ENCODE measurements around a stretch of chr4.

DNA sequence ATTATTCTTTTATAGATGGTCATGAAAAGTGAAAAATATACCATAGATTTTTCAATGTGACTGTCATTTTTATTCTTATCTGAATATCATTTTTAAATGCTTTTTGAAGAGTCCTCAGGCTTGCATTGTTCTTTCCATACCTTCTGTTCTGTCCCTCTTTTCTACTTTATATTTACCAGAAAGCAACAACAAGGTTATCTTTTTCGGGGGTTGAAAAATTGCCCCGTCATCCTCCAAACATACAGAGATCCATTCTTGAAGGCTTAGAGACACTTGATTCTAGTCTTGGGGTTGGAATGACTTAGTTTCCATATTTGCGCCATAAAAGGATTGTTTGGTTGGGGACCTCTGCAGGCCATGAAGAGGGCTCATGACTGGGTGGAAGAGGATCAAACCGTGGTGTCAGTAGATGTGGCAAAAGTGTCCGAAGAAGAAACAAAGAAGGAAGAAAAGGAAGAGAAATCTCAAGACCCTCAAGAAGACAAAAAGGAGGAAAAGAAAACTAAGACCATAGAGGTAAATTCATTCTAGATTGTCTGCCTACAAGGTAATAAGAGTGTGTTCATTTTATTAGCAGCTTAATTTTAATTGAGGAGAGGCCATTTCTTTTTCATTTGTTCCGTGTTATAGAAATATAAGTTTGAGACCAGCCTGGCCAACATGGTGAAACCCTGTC is 63.6 kb downstream of the FAM114A1 start:
- PRO-cap = no peak

GRCh38 chr4:39037408-39038023 is 5.3 kb upstream of the TMEM156 start:
- PRO-cap = no peak

- PRO-cap = no peak
These were observed 13.8 kb upstream of the KLHL5 start for GRCh38 chr4:39048209-39048681.

GRCh38 chr4:39096479-39097111 is 34.6 kb downstream of the KLHL5 start:
- PRO-cap = no peak

GRCh38 chr4:39340941-39341224 is 25.3 kb downstream of the RFC1 start:
- PRO-cap = no peak

DNA sequence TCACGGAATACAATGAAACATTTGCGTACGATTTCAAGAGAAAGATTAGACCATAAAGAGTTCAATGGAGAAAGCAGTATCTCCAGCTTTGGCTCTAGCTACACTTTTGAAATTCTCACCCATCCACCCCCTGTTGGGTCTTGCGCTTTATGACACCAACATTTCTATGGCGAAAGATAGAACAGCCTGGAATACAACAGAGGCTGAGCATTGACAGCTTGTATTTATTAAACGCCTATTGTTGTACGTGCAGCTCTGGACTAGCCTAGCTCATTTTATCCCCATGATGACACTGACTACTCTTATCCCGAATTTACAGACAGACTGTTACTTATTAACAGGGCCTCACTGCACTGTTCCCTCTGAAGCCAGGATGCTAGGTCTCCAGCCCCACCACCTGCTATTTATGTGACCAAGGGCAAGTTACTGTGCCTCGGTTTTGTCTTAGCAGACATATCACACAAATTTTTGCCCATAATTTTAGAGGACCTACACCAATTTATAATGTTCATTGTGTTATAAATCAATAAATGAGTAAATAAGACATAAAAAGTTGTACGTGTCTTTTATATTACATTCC is 1.0 kb upstream of the RFC1 start:
- PRO-cap = no peak

- PRO-cap = no peak
These were observed 3.7 kb downstream of the KLB start for GRCh38 chr4:39410300-39411016.

DNA sequence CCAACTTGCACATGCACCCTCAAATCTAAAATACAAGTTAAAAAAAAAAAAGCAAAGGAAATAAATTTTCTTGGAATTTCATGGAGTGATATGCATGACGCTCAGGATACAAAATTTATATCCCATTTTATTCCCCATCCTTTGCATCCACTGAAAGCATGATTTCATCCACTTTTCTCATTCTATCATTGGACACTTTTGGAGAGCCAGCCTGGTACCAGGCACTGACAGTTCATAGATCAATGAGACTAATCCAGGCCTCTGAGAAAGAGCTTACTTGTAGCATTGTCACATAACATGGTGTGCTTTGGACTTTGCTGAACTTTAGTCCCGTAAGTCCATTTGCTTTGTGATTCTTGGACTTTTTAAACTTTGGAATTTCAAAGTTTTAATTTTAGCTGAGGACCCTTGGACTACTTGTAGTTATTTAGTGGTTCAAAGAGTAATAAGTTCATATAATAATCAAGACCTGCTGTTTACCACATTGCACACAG is 11.5 kb downstream of the LIAS start:
- PRO-cap = no peak

- PRO-cap = no peak
These were observed 6.0 kb downstream of the UGDH start for GRCh38 chr4:39521244-39521674.

- PRO-cap = no peak
These were observed 706 bp downstream of the UGDH start for GRCh38 chr4:39526611-39526855.

DNA sequence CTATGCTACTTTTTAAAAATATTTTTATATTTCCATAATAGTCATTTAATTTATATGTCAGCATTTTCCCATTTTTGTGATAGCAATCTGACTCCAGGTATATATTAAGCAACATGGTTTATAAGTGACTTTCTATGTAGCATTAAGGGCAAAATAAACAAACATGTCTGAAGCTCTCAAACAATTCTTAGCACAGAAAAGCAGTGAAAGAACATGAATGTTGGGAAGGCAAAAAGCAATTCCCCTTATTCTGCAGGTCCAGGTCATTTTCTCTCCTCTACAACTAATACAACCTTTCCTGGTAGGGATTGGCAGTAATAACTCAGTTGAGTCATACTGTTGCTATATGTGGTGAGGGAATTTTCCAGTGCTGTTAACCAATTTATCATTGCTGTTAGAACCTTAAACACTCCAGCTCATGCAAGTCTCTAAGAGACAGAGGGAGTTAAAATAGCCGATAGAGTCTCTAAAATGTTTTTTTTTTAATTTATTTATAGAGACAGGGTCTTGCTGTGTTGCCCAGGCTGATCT is 24.0 kb downstream of the SMIM14 start:
- PRO-cap = no peak

- PRO-cap = no peak
These were observed 73.0 kb downstream of the UBE2K start for GRCh38 chr4:39770884-39771295.

DNA sequence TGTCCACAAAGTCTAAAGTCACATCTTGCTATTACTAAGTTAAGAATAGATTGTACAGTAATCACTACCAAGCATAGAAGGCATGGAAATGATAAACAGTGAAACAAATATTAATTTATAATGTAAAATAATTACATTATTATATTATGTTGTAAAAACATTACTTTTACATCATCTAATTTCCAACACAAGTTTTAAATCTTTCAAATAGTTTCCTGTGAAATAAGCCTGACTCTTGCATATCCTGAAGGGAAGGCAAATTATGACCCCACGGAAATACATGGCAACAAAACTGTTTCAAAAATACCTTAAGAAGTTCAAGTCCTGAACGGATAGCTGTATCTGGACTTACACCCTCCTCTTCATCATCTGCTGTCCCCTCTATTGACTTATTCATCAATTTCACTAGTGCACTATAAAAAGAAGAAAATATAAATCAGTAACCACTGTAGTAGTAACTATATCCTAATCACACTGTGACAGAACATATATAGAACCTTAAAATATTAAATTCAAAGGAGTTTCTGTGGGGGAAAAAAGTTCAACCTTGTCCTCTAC is 98.2 kb downstream of the PDS5A start:
- PRO-cap = no peak

DNA sequence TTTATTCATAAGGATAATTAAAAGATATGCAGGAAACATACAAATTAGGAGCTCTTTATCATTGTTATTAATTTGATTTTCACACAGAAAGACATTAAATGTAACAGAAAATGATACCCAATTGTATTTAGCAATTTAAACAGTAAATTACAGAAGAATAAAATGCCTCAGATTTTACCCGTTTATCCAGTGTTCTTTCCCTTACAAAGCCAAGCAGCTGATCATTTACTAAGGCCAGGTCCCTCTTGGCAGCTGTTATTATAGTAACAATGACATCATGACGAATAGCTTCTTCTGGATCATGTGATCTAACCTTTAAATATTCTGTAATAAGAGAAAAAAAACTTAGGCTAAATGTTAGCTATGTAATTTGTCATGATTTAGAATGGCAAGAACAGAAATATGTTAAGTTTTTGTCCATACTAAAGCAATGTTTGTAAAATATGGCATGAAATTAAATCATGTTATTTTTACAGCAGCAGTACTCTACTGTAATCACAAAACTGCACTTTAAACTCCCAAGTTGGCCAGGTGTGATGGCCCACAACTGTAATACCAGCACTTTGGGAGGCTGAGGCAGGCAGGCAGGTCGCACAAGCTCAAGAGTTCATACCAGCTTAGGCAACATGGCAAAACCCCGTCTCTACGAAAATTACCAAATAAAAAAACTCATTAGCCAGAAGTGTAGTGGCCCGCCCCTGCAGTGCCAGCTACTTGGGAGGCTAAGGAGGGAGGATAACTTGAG is 69.3 kb downstream of the PDS5A start:
- PRO-cap = no peak

DNA sequence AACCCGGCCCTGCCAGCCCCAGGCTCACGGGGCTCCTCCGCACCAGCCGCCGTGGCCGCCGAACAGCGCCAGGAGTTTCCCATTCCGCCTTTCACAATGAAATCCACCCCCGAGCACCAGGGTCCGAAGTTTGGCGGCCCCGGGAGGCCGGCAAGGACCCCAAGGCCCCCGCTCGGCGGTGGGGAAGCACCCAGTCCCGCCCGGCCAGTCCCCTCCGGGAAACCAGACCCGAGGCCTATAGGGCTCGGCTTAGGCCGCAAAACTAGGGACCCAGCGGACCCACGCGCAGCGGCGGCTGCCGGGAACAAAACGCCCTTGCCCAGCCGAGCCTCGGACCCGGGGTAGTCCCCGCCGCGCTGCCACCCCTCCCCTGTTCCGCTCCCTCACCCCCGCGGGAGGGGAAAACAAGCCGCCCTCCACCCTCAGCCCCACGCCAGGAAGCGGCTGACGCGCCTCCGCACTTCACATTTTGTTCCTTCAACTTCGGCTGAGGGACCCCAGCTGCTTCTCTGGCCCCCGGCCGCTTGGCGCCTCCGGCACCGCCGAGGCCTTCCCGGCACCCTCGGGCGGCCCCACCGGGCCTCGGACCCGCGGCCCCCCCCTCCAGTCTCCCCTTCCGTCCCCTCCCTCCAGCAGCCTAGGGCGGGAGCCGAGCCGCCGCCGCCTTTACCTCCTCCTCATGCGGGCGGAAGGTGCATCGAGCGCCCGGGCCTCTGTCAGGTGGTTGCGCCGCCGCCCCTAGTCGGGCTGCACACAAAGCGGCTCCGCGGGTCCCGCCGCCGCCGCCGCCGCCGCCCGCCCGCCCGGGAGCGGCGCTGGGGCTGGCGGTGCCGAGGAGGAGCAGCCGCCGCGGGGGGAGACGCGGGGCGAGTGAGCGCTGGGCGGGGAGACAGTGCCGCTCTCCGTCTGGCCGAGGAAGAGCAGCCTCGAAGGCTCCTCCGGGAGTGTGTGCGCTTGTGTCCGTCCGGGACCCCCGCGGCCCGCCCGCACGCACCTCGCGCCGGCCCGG is 620 bp downstream of the PDS5A start:
- PRO-cap = bidirectional peak, plus-strand start at position 697 of the sequence, minus-strand start at position 584 of the sequence

DNA sequence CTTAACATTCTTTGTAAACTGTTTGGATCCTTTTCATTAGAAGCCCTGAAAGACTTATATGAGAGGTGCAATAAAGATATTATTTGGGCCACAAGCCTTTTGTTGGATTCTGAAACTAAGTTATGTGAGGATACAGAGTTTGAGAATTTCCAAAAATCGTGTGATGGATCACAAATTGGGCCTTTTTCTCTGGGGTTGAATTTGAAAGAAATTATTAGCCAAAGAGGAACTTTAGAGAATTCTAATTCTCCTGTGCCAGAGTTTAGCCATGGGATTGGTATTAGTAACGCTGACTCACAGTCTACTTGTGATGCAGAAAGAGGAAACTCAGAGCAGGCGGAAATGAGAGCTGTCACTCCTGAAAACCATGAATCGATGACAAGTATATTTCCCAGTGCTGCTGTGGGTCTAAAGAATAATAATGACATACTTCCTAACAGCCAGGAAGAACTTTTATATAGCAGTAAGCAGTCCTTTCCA is 64.8 kb downstream of the N4BP2 start:
- PRO-cap = no peak

DNA sequence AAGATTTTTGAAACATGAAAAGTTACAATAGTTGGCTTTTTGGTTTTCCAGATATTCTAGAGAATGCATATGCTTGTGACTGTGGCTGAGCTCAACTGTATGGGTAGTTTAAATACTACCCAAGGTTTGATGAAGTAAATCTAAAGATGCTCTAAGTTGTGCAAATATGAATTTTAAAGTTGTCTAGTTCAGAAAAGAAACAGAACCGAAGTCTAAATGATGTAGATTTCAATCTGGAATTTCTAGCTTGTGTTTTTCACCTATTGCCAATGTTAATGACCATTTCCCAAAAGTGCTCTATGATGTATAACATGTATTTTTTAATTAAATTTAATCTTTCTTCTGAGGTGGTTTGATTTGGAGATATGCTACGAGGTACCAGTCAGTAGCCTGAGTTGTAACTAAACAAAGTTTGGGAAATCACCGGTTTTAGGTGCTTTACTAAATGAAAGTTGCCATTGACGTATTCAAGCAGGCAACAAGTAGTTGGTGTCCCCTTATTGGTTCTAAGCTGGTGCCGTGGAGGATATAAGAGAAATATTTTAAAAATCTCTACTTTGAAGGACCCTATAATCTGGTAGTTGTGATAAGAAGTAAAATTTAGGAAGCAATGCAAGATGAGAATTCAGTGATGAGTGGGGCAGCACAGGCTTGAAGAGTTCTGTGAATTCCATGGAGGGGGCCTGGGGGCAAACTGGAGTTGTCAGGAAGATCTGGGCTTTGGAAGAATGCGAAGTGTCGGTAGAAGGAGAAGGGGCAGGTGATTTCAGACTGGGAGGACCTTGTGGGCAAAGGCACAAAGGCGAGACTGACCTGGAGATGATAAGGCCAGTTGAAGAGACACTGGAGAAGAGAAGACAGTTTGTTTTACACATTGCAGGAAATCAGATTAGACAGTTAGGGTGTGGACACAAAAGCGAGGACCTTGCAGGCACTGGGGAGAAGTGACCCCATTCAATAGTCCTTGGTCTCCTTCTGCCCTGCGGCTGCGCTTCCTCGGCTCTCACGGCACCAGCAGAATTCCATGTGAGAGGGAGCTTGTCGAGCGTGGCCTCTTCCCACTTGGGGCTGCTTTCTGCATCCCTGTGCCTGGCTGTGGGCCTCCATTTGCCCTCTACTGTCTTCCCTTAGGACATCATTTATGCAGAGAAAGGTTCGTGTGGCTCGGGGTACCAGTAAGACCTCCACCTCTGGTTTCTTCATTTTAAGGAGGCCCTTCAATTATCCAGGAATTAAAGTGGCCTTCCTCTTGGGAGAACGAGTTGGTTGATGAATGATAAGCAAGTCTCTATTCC is 1.1 kb downstream of the RHOH start:
- PRO-cap = bidirectional peak, plus-strand start at position 615 of the sequence, minus-strand start at position 403 of the sequence; unidirectional peak, plus-strand start at position 968 of the sequence

GRCh38 chr4:40231371-40231899 is 34.6 kb downstream of the RHOH start:
- PRO-cap = no peak

DNA sequence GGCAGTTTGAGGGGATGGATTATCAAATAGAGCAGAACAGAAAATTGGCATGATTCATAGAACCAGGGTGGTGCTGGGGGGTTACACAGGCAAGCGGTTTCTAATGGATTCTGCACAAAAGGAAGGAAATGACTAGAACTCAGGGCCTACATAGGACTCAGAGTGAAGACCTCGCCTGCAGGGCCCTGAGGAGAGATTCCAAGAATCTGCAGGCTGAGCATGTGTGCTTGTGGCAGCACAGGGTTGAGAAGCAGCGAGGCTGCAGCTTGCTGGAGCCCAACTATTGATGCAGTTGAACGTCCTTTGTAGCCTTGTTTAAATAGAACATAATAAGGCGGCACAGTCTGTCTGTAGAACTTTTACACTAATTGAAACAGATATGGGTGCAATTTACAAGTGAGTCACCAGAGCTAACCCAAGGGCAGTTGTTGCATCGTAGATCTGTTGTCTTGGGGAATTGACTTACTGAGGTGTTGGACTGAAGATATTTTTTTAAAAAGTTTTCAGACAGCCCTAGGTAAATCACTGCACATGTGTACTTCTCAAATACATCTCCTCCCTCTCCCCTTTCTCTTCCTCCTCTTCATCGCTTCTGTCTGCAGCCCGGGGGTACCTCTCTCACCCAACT is 58.2 kb downstream of the RHOH start:
- PRO-cap = no peak

GRCh38 chr4:40305325-40306011 is 29.7 kb upstream of the CHRNA9 start:
- PRO-cap = no peak